Measurements from ENCODE around the gene IL23A.

GRCh38 chr12:56154936-56155382, 2.6 kb downstream of the MYL6B start:
- CAGE, long polyA plus RNA = no peak
- RRBS = no CpG with 5 or more reads among the region's 5 CpGs

DNA sequence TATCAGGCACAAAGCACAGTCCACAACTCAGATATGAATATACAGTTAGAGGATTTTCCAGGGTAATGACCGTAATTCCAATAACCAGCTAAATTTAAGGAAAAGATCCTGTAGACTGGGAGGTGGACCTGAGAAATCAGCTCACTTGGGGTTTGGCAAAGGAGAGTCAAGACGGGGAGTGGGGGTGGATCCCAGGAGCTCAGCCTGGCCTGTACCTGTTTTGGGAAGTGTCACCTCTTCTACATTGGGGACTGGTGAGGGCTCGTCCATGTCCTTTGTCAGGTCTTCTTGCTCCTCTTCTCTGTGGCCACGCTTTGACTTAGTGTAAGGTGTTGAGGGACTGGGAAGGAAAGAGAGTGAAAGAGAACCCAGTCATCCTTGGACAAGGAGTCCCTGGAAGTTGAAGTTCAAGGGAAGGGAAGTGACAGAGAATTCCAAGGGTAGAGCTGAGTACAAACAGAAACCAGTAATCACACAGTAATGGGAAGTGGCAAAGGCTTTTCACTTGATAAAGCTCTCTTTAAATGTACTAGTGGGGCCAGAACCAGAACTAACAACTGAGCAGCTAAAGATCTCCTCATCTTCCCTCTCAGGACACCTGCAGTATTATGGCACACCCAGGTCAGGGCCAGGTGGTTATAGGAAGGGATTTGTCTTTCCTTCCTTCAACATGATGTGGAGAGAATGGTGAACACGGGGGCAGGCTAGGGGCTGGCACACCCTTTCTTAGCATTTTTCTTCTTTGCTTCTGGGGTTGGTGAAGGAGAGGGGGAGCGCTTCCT, 8.3 kb downstream of the SMARCC2 start:
- CAGE, long polyA plus RNA = no peak
- RRBS = no CpG with 5 or more reads among the region's 6 CpGs

DNA sequence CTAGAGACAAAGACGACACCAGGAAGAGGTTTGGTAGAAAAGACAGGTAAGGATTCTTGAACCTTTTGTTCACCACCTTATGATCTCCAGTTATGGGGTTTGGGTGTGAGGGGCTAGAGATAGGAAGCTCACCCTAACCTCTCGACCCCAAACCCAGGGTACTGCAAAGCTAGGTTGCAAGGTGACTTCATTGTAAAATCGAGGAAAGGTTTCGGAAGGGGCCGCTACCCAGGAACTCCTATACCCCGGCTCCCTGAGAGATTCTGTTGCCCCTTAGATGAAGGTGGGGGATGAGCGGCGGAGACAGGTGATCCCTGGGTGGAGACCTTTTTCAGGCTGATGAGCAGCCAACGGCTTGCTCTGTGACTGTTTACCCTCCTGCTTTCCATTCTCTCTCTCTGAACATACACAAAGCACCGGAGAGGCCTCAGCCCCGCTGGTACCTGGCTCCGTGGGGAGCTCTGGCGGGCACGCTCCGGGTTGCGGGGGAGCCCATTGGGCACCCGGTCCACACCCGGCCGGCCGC, 712 bp downstream of the SMARCC2 start:
- CAGE, long polyA plus RNA = no peak
- RRBS = 2% methylated on average over 6 of the region's 20 CpGs

DNA sequence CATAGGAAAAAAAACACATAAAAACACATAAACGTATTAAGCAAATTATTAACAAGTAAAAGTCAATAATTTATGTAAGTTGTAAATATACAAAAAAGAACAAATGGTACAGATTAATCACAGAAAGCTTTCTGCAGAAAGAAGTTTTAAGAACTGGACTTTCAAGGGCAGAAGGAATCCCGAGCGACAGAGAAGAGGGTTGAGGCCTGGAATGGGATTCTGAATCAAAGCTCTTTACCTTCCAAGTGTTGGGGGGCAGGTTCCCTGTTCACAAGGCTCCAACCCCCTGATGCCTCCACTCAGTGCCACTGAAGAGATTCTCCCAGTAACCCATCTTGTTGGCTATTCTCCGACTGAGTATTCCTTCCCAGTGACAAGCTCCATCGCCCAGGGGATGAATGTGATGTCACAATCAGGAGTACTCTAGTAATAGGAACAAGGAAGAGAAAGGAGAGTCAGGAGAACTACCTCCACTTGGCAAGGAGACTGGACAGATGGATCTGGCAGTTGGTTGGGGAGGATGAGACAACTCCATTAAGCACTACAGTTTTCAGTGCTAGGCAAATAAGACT, 5.4 kb downstream of the RNF41 start:
- CAGE, long polyA plus RNA = no peak
- RRBS = no CpG with 5 or more reads among the region's 5 CpGs

DNA sequence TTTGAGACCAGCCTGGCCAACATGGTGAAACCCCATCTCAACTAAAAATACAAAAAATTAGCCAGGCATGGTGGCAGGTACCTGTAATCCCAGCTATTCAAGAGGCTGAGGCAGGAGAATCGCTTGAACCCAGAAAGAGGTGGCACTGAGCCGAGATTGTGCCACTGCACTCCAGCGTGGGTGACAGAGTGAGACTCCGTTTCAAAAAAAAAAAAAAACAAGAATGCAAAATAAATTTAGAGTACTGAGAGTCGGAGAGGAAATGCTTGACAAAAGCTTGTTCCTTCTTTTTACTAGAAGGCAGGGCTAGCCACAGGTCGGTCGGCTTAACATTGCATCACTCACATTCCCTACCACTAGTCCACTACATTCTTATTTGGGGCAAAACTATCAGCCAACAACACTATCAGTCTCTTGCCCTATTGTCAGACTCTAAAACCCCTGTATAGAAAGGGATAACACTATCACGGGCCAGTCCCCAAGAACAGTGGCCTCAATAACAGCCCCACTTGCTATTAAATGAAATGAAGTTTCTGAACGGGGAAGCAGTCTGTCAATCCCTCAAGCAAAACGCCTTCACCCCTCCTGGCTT, 1.1 kb downstream of the RNF41 start:
- CAGE, long polyA plus RNA = no peak
- RRBS = no CpG with 5 or more reads among the region's 10 CpGs

DNA sequence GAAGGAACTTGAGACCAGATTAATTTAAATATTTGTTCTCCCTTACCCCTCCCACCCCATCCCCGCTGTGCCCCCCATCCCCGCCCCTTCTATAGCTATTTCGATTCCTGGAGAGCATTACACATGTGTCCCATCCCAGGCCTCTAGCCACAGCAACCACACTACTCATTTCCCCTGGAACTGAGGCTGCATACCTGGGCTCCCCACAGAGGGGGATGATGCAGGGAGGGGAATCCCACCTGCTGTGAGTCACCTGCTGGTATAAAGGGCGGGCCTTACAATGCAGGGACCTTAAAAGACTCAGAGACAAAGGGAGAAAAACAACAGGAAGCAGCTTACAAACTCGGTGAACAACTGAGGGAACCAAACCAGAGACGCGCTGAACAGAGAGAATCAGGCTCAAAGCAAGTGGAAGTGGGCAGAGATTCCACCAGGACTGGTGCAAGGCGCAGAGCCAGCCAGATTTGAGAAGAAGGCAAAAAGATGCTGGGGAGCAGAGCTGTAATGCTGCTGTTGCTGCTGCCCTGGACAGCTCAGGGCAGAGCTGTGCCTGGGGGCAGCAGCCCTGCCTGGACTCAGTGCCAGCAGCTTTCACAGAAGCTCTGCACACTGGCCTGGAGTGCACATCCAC, at the start of gene IL23A:
IL23A (plus strand) TSS at position 323 of the 631 bp plus-strand sequence.
- CAGE, long polyA plus RNA = no peak
- RRBS = no CpG with 5 or more reads among the region's 8 CpGs

GRCh38 chr12:56464682-56464987, 3.7 kb upstream of the SPRYD4 start:
- CAGE, long polyA plus RNA = no peak
- RRBS = no CpG with 5 or more reads among the region's 6 CpGs

DNA sequence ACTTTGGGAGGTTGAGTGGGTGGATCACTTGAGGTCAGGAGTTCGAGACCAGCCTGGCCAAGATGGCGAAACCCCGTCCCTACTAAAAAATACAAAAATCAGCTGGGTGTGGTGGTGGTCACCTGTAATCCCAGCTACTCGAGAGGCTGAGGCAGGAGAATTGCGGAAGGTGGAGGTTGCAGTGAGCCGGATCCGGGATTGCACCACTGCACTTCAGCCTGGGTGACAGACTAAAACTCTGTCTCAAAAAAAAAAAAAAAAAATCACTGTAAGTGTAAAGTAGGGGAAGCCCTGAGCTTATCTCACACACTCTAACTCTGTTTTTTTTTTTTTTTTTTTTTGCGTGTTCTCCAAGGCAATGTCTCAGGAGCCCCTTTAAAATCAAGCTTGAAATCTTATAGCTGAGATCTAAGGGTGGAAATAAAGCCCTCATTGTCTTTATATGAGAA, 413 bp upstream of the RBMS2 start:
- CAGE, long polyA plus RNA = no peak
- RRBS = no CpG with 5 or more reads among the region's 8 CpGs

- CAGE, long polyA plus RNA = no peak
- RRBS = no CpG with 5 or more reads among the region's 5 CpGs
Observed at GRCh38 chr12:56569527-56570573, 48.2 kb downstream of the RBMS2 start.

DNA sequence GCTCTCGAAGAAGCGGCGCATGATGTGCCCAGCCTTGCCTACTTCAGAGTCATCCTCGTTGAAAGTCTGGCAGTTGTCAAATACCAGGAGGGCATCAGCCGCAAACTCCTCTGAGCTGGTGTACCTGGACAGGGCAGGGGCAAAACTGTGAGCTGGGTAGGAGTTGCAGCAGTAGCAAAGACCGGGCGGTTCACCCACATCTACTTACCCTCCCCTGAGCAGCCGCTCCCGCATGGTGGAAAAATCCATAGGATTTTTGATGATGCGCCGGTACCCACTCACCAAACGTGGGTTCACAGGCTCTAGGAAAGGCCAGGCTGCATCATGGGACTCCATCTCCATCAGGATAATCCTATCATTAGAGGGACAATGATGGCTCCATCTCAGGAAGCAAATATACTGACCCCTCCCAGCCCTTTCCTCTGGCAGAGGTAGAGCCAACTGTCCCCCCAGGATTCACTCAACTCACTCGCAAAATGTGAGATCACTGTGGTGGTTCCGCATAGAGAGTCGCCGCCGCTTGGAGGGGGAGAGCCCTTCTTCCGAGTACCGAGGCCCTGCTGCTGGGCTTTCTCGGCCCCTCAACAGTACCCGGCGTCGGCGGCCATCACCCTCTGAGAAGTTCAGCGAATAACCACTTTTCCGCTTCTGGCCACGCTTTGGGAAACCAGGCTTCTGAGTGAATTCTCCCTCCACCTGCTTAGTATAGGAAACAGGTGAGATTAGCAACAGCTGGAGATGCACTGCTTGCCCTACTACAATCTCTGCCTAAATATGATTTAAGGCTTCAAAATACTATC, 31.3 kb downstream of the BAZ2A start:
- CAGE, long polyA plus RNA = no peak
- RRBS = 95% methylated on average over 4 of the region's 27 CpGs

DNA sequence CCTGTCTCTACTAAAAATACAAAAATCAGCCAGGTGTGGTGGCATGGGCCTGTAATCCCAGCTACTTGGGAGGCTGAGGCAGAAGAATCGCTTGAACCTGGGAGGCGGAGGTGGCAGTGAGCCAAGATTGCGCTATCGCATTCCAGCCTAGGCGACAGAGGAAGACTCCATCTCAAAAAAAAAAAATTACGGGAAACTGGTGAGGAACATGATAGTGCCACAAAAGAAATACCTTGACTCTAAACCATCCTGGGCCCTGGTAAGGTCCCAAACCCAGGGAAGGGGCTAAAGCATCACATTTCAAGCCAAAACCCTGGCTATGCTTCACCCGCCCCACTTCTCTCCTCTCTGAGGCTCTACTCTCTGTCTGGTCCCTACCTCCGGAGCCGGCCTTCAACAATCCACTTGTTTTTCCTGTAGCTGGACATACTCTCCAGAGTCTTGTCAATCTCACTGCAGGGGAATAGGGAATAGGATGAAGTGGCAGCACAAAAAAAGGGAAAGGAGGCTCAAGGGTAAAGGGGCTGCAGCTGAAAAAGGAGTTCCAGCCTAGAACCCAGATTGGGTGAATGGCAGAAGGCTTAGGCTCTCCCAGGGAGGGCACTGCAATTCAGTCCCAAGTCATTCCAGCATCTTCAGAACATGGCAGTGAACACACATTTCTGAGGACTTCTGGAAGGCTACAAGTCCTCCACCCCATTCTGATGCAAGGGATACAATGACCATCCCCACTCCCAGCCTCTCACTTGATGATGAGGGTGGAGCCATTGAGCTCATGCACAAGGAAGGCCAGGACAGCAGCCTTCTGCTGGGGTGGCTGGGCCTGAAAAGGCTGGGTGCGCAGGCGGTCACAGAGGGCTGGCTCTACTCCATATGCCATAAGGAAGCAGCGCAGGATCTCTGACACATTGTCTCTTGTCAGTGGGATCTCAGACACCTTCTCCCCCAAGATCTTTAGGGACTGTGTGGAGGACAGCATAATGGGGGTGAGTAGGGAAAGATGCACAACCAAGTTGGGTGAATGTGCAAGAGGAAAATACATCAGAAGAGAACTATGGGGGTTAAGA, 26.0 kb downstream of the BAZ2A start:
- CAGE, long polyA plus RNA = no peak
- RRBS = no CpG with 5 or more reads among the region's 12 CpGs

GRCh38 chr12:56632819-56633194, 2.7 kb upstream of the BAZ2A start:
- CAGE, long polyA plus RNA = no peak
- RRBS = no CpG with 5 or more reads among the region's 2 CpGs

DNA sequence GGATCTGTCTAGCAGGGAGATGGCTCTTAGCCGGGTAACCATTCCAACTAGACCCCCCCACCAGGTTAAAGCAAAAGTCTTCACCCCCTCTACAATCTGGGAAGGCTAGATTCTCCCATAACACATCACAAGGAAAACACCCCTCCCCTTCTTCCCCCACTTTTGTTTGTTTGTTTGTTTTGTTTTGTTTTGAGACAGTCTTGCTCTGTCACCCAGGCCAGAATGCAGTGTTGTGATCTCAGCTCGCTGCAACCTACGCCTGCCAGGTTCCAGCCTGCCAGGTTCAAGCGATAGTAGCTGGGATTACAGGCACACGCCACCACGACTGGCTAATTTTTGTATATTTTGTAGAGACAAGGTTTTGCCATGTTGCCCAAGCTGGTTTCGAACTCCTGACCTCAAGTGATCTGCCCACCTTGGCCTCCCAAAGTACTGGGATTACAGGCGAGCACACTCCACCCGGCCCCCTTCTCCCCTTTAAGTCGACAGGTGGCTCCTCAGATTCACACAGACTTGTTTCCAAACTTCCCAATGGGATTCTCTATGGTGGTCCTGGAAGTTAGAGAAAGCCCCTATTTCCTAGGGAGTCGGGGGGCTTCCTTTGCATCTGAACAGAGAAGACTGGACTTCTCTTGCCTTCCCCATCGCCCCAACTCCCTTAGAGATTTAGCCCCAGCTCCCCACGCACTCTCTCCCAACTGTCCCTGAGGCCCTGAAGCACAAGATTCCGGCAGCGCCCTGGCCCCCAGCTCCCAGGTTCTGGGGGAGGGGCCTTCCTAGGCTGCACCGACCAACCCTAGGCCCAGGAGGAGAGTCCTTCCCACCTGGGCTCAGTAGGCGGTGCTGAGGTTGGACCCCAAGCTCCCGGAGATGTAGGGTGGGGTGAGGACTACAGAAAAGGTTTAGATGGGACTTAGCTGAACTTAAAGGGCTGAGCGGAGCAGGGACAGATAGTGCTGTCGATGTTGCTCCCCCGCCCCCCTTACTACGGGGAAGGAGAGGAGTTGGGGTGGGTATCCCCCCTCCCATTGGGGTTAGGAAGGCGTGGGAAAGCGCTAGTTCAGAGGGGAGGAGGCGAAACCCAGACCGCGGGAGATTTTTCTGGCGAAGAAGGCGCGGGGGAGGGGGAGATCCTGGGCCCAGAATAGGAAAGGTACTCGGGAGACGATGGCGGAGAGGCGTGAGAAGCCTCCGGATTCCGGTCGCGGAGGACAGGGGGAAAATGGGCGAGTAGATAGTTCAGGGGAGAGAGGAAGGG, 3.9 kb upstream of the BAZ2A start:
- CAGE, long polyA plus RNA = no peak
- RRBS = 0% methylated on average over 4 of the region's 39 CpGs

DNA sequence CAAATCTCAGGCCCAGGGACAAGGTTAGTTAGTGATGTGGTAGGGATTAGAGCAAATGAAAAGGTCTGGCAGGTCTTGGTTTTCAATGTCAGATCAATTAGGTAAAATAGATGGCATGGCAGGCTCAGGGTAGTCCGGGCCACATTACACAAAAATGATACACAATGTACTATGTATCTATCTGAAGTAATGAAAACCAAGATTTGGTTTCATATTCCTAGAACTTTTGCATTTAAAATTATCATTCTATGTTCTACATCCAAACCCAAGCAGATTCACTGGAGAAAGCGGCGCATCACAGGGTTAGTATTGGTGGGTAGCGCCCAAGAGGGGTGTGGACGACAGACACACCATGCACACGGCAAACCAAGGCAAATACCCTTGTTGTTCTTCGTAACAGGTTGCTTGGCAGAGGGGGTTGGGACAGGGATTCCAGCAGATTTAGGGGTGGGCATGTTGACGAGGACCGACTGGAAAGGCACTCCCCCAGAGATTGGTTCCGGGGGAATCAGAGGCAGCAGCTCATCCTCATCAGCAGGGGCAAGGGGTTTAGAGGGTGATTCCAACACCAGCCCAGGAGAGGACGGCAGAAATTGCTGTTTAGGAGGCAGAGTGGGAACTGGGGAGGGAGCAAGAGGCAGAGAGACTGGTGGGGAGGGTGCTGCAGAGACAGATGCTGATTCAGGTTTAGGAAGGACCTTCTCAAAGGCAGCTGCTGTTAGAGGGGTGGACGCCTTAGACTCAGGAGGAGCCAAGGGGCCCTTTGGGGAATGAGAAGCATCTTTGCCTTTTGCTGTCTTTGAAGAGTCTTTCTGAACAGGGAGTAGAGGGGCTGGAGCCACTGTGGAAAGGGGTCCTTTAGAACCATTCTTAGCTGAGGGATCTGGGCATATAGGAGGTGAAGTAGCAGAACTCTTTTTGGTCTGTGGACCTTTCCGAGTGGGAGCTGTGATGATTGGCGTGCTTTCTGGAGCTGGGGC, 9.3 kb downstream of the NACA start:
- CAGE, long polyA plus RNA = no peak
- RRBS = no CpG with 5 or more reads among the region's 14 CpGs

DNA sequence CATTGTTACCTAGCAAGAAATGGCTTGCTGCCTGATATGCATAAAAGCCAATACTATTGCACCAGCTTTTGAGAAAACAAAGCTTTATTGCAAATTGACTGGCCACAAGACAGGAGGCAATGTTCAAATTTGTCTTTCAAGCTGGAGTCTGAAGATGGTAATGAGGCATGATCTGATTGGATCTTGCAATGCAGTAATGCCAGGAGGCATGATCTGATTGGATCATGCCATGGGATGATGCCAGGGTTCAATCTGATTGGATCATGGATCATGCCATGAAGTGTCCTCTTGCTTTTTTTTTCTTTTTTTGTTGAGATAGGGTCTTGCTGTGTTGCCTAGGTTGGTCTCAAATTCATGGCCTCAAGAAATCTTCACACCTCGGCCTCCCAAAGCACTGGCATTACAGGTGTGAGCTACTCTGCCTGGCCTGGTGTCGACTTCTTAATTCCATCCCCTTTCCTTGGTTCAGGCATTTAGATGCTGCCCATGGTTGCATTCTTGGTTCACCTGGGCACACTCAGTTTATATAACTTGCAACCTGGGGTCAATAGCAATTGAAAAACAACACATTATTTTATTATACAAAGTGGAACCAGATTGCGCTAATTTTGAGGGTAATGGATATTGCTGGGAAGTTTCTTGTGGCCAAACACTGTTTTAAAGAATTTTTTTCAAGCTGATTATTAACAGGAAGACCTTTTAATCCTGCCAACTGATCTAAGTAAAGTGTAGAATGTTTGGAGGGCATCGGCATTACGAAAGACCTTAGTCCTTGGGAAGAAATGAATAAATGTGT, 38.8 kb downstream of the HSD17B6 start:
- CAGE, long polyA plus RNA = no peak
- RRBS = no CpG with 5 or more reads among the region's 5 CpGs

DNA sequence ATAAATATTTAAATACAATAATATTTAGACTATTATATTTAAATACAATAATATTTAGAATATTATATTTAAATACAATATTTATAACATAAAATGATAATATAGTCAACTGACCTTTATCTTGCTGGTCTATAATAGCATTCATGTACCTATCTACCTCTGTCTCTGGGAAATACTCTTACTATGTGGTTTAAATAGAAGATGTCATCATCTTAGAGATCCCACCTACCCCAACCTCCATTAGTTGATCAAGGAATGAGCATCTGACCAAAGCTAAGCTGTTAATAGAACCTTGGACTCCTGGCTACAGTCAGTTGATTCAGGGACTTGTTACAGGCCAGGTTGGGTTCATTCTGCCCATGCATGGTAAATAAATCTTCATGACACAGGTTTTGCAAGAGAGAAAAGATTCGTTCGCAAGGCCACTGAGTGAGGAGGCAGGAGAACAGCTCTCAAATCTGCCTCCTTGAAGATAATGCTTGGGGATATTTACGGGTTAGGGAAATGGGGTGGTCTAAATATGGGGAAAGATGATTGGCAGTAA, 19.6 kb downstream of the SDR9C7 start:
- CAGE, long polyA plus RNA = no peak
- RRBS = no CpG with 5 or more reads among the region's 3 CpGs

DNA sequence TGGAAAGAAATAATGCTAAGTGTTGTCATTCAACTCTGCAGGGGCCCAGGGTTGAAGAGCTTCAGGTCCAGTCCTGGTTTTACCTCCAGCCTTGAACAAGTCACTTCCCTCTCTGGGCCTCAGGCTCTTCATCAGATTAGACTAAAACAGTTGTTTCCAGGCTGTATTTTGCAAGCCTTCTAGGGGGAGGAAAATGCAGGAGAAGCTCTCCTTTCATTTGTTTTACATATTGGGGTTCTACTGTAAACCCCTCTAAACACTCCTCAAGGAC, 2.8 kb downstream of the SDR9C7 start:
- CAGE, long polyA plus RNA = no peak

- CAGE, long polyA plus RNA = no peak
- RRBS = no CpG with 5 or more reads among the region's 3 CpGs
Observed at GRCh38 chr12:56932285-56932765, 1.9 kb downstream of the SDR9C7 start.

DNA sequence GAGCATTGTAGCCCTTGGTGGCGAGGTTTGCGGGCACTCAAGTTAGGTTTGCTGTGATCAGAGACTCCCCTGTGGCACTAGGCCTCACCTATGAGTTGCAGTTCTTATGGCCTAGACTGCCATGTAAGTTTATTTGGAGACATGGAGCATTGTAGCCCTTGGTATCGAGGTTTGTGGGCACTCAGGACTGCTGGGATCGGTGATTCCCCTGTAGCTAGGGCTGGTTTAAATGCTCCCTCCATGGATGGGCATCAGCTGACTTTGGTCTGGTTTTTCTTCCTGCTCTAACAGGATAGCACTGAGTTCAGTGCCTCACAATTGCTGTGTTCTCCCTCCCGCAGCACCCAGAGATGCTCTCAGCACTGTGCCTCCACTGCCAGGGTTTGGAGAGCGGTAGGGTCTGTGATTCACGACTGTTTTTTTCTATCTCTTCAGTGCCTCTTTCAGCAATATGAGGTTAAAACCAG, 8.1 kb downstream of the RDH16 start:
- CAGE, long polyA plus RNA = no peak
- RRBS = no CpG with 5 or more reads among the region's 7 CpGs

GRCh38 chr12:56996548-56996966, 2.3 kb downstream of the GPR182 start:
- CAGE, long polyA plus RNA = no peak
- RRBS = no CpG with 5 or more reads among the region's 6 CpGs